Lung (tissue), 4 donors: ENCODE measurements around the genes PPP1CA and GSTP1.

DNA sequence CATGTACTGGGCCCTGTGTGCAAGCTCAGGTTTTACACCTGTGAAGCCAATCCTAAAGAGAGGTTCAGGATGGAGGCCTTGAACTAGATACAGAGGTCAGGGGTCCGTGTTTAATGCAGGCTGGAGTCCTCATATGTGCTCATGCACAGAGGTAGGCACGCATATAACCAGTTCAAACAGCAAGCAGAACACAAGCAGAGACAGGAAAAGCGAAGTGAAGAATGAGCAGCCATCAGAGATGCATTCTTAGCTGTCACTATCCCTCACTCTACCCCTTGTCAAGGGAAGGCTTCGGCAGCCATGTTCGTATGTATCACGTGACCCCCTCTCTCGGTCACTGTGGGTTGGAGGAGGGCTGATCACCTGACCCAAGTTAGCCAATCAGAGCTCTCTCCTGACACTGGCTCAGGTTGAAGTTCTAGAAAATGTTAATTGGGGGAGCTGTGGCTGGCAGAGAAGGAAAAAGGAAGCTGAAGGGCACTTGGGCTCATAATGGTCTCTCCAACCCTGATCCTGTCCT, 16.5 kb upstream of the SYT12 start:
- PRO-cap, result no peak
- RAMPAGE, long total RNA, result no peak
- RRBS, result no CpG with 5 or more reads among the region's 7 CpGs

- PRO-cap, result no peak
- RAMPAGE, long total RNA, result no peak
- RRBS, result no CpG with 5 or more reads among the region's 2 CpGs
Measured at GRCh38 chr11:67181536-67181944, 62.5 kb downstream of the KDM2A start.

DNA sequence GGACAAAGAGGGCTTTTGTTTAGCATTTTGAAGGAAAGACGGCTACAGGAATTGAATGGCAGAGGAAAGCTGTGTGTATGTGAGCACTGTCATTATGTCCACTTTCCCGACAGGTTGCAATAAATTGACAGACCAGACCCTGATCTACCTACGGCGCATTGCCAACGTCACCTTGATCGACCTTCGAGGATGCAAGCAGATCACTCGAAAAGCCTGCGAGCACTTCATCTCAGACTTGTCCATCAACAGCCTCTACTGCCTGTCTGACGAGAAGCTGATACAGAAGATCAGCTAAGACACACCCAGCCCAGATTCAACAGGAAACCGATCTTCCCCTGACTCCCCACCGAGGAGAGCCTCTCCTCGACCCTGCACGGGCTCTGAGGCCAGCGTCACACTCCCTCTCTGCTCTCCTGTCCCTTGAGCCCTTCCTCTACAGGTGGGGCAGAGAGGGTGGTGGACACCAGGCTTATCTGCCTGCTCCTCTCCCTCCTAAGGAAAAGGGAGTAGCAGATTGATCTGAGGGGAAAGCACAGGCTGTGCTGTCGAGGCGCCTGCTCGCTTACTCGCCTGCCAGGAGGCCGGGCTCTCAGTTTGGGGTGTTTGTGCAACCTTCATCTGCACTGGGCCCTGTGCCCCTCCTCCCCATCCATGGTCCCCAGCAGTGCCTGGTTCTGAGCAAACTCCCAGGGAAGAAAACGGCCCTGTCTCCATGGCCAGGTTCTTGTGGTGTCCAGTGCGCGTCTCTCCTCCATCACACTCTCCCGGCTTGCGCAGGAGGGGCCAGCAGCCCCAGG, 11.3 kb upstream of the GRK2 start:
- PRO-cap, result no peak
- RAMPAGE, long total RNA, result no peak
- RRBS, result no CpG with 5 or more reads among the region's 25 CpGs

DNA sequence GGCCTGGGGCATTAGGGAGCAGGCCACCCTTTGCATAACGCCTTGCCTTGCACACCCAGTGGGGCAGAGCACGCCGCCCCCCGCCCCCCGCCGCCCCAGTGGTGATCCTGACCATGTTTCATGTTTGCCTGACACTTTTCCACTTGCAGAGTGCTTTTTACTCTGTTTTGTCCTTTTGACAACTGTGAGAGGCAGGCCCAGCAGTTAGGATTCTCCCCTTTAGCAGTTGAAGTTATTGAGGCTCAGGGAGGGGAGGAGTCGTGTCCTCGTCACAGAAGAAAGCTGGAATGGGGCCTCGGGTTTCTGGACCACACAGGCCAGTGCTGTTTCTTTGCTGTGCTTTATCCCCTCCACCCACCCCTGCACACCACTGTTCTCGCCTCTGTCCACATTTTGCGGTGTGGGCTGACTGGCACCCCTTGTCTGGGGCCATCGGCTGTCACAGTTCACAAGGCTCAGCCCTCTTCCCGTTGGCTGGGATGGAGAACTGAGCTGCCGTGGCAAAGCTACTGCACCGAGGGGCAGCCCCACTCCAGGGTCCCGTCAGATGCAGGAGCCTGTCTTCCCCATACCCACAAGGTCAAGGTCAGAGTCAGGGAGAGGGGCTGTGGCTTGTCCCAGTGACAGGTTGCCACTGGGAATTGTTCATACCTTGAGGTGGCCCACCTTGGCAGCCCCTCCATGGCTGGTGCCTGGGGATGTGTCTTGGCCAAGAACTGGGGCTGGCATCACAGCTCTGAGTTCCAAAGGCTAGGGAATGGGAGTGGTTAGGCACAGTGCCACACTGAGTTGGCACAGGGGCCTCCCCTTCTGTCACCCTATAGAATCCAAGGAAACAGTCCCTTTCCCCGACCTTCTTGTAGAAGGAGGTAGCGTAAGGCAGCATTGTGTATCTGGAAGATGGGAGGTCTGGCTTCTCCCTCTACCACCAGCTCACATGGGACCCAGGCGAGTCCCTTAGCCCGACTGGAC, 3.1 kb downstream of the GRK2 start:
- PRO-cap, result no peak
- RAMPAGE, long total RNA, result no peak
- RRBS, result no CpG with 5 or more reads among the region's 20 CpGs

GRCh38 chr11:67291422-67292481, 2.6 kb downstream of the ANKRD13D start:
- PRO-cap, result no peak
- RAMPAGE, long total RNA, result no peak
- RRBS, result no CpG with 5 or more reads among the region's 35 CpGs

DNA sequence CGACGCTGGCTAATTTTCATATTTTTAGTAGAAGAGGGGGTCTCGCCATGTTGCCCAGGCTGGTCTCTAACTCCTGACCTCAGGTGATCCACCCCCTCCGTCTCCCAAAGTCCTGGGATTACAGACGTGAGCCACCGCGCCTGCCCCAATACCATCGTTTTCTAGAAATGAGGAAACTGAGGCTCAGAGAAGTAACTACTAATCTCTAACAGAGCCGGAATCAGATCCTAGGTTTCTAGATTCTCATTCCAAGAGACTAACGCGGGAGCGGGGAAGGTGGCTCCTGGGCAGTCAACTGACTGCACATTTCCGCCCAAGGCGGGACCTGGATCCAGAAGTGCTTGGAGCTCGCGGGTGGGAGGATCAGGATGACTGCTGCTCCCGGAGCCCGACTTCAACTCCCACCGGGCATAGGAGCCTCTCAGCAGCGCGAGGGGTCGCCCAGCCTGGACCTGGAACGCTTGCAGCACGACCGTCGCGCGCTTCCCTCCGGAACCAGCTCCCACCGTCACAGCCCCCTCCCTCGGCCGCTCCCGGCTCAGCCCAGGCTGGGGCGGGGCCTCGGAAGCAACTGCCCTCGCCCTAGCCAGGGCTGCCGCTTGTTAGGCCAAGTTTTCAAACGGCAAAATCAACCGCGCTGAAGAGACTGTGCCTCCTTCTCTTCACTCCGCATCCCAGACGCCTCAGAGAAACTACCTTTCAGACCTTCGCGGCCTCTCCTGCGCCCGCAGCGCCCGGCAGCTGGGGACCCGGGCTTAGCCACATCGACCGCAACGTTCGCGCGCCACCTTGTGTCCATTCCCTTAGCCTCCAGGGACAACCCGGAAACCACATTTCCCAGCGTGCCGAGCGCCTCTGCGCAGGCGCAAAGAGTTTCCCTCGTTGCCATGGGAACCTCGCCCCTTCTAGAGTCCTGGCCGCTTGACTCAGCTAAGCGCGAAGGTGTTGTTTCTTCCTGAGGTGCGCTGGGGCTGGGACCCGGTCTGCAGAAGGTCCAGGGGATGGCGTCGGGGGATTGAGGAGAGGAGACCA, 13.9 kb downstream of the SSH3 start:
- PRO-cap, result unidirectional peak, minus-strand start at position 512 of the sequence
- RAMPAGE, long total RNA, result no peak
- RRBS, result 1% methylated on average over 26 of the region's 70 CpGs

- PRO-cap, result no peak
- RAMPAGE, long total RNA, result no peak
- RRBS, result no CpG with 5 or more reads among the region's 7 CpGs
Measured at GRCh38 chr11:67345069-67345647, 8.2 kb downstream of the POLD4 start.

- PRO-cap, result no peak
- RAMPAGE, long total RNA, result no peak
- RRBS, result no CpG with 5 or more reads among the region's 5 CpGs
Measured at GRCh38 chr11:67374886-67375507, 1.6 kb upstream of the CLCF1 start.

DNA sequence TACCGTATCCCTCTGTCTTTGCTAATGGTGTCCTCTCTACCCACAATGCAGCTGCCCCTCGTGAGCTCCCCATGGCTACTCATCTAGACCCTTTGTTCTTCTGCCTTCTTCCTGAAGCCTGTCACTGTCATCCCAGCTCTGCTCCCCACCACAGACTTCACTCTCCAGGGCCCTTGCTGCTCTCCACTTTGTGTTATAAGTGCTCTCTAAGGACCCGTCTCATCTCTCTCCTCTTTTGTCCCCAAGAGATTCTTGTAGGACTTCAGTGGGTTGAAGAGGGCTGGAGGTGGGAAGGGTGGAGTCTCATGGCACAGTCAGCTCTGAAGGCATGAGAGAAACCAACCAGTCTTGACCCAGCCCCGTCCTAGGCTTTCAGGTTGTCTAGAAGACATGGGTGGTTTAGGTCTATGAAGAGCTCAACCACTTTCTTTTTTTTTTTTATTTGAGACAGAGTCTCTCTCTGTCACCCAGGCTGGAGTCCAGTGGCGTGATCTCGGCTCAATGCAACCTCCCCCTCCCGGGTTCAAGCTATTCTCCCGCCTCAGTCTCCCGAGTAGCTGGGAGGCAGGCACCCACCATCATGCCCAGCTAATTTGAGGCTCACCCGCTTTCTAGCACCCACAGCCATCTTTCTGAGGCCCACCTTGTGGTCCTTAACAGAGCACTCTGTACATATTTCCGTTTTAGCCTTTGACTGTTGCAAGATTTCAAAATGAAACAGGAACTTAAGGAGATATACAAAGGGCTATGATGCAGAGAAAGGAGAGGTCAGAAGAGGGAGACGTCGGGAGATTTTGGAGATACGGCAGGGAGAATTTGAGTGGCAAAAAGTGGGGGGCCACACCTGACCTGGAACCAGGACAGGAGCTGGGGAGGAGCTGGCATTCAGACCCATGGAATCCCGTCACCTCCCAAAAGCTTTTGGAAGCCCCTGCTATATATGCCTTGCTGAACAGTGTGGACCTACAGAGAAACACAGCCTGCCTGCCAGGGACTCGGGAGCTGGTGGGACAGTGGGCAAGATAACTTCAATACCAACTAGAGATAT, 7.7 kb upstream of the CLCF1 start:
- PRO-cap, result no peak
- RAMPAGE, long total RNA, result no peak
- RRBS, result no CpG with 5 or more reads among the region's 16 CpGs

DNA sequence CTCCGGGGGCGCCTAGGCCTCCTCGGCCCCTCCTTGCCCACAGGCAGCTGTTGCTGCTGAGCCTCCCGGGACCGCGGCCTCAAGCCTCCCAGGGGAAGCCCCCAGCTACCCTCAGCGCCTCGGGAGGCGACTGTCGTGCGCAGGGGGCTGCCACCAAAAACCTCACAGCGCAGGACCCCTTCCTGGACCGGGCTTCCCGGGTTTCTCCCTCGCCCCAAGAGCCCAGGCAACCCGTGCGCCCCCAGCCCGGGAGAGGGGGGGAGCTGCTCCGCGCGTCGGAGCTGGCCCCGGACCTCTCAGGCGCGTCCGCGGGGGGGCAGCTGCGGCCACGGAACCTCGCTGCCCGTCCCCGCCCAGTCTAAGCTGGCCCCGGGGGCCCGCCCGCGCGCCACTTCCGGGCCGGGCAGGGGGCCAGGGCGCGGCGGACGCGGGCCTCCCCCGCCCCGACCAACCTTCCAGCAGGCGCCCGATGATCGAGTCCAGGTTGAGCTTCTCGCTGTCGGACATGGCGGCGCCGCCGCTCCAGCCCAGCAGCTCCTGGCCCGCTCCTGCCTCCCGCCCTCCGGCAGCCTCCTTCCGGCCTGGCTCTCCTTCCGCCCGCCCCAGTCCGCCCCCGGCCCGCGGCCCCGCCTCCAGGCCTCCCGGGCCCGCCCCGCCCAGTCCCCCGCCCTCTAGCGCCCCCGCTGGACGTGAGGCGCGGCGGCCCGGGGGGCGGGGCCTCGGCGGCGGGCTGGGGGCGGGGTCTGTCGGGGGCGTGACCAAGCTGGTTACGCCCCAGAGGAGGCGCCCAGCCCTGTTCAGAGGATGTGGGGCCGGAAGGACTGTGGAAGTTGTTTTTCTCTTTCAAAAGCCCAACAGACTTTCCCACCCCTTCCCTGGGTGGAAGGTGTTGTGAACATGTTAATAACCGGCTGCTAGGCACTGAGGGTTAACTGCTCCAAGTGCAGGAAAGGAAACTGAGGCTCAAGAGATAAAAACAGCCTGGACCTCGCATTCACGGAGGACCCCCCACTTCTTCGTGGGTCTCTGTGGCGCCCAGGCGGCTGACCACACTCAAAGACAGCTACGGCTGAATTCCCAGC, at the start of gene PPP1CA:
TSS of gene PPP1CA (minus strand) at position 583 of the 1,082 bp plus-strand sequence.
- PRO-cap, result bidirectional peak, plus-strand start at position 391 of the sequence, minus-strand start at position 308 of the sequence; bidirectional peak, plus-strand start at position 800 of the sequence, minus-strand start at position 583 of the sequence
- RAMPAGE, long total RNA, result start-site peak on the minus strand centred at position 555 of the sequence, 63 bp wide, 739 and 126 reads in 2 replicates
- RRBS, result under 1% methylated on average over 47 of the region's 94 CpGs

GRCh38 chr11:67404537-67405169, 770 bp downstream of the TBC1D10C start:
- PRO-cap, result no peak
- RAMPAGE, long total RNA, result no peak
- RRBS, result 33% methylated on average over 4 of the region's 10 CpGs

DNA sequence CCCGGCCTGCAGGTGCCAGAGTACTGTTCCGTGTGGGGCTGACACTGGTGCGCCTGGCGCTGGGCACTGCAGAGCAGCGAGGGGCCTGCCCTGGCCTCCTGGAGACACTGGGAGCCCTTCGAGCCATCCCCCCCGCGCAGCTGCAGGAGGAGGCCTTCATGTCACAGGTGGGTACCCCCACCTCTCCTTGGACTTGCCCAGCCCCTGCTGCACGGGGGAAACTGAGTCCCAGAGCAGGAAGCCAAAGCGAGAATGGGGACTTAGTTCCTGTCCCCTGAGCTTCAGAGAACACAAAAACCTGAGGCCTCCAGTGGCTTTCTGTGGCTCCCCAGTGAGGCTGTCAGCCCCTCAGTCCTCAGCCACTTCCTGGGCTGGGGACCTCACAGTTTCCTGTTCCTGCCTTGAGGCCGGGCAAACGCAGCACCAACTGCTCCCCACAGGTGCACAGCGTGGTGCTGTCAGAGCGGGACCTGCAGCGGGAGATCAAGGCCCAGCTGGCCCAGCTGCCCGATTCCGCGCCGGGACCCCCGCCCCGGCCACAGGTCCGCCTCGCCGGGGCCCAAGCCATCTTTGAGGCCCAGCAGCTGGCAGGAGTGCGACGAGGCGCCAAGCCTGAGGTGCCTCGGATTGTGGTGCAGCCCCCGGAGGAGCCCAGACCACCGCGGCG, 5.2 kb downstream of the TBC1D10C start:
- PRO-cap, result no peak
- RAMPAGE, long total RNA, result no peak
- RRBS, result 28% methylated on average over 12 of the region's 32 CpGs

DNA sequence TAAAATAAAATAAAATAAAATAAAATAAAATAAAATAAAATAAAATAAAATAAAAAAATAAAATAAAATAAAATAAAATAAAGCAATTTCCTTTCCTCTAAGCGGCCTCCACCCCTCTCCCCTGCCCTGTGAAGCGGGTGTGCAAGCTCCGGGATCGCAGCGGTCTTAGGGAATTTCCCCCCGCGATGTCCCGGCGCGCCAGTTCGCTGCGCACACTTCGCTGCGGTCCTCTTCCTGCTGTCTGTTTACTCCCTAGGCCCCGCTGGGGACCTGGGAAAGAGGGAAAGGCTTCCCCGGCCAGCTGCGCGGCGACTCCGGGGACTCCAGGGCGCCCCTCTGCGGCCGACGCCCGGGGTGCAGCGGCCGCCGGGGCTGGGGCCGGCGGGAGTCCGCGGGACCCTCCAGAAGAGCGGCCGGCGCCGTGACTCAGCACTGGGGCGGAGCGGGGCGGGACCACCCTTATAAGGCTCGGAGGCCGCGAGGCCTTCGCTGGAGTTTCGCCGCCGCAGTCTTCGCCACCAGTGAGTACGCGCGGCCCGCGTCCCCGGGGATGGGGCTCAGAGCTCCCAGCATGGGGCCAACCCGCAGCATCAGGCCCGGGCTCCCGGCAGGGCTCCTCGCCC, at the start of gene GSTP1:
TSS of gene GSTP1 (plus strand) at position 489 of the 623 bp plus-strand sequence.
- PRO-cap, result bidirectional peak, plus-strand start at position 492 of the sequence, minus-strand start at position 243 of the sequence
- RAMPAGE, long total RNA, result start-site peak on the plus strand centred at position 492 of the sequence, 10 bp wide, 12,902 and 538 reads in 2 replicates
- RRBS, result 2% methylated on average over 11 of the region's 57 CpGs

DNA sequence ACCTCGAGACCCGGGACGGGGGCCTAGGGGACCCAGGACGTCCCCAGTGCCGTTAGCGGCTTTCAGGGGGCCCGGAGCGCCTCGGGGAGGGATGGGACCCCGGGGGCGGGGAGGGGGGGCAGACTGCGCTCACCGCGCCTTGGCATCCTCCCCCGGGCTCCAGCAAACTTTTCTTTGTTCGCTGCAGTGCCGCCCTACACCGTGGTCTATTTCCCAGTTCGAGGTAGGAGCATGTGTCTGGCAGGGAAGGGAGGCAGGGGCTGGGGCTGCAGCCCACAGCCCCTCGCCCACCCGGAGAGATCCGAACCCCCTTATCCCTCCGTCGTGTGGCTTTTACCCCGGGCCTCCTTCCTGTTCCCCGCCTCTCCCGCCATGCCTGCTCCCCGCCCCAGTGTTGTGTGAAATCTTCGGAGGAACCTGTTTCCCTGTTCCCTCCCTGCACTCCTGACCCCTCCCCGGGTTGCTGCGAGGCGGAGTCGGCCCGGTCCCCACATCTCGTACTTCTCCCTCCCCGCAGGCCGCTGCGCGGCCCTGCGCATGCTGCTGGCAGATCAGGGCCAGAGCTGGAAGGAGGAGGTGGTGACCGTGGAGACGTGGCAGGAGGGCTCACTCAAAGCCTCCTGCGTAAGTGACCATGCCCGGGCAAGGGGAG, 461 bp downstream of the GSTP1 start:
- PRO-cap, result unidirectional peak, minus-strand start at position 369 of the sequence; unidirectional peak, minus-strand start at position 400 of the sequence
- RAMPAGE, long total RNA, result no peak
- RRBS, result 2% methylated on average over 19 of the region's 44 CpGs

DNA sequence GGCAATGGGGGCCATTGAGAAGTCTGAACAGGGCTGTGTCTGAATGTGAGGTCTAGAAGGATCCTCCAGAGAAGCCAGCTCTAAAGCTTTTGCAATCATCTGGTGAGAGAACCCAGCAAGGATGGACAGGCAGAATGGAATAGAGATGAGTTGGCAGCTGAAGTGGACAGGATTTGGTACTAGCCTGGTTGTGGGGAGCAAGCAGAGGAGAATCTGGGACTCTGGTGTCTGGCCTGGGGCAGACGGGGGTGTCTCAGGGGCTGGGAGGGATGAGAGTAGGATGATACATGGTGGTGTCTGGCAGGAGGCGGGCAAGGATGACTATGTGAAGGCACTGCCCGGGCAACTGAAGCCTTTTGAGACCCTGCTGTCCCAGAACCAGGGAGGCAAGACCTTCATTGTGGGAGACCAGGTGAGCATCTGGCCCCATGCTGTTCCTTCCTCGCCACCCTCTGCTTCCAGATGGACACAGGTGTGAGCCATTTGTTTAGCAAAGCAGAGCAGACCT, 2.2 kb downstream of the GSTP1 start:
- PRO-cap, result no peak
- RAMPAGE, long total RNA, result no peak
- RRBS, result no CpG with 5 or more reads among the region's 4 CpGs

GRCh38 chr11:67652564-67652953, 2.0 kb upstream of the ACY3 start:
- PRO-cap, result no peak
- RAMPAGE, long total RNA, result no peak
- RRBS, result no CpG with 5 or more reads among the region's 6 CpGs

DNA sequence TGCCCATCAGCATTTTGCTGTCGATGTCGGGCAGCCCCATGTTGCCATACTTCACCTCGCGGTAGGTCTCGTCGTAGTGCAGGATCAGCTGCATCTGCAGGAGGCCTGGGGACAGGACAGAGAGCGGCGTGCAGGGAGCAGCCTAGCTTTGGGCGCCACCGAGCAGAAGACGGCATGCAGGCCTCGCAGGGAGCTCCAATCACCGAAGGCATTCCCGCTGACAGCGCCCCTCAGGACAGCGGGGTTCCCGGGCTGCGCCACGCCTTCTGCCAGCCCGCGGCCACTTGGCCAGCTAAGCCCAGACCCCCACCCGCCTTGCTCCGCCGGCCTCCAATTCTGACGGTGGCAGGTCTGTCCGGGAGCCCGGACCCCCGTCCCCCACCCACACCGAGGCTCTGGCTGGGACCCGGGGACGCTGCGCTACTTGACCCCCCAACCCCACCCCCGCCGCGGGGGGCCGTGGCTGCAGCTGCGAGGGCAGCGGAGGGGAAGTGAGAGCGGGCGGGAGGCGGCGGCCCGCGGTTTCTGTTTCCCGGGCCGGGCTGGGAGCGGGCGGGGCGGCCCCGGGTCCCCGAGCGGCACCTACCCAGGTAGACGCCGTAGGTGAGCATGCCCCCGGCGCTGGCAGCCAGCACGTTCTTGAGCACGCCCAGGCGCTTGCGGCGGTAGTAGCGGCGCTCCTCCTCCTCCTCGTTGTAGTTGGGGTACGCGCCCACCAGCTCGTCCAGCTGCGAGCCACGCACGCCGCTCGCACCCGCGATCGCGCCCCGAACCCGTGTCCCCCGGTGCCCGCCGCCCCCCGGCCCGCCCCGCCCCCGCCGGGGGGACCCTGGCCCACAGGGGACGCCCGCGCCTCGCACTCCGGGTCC, 592 bp downstream of the UNC93B1 start:
- PRO-cap, result no peak
- RAMPAGE, long total RNA, result no peak
- RRBS, result 5% methylated on average over 32 of the region's 91 CpGs

DNA sequence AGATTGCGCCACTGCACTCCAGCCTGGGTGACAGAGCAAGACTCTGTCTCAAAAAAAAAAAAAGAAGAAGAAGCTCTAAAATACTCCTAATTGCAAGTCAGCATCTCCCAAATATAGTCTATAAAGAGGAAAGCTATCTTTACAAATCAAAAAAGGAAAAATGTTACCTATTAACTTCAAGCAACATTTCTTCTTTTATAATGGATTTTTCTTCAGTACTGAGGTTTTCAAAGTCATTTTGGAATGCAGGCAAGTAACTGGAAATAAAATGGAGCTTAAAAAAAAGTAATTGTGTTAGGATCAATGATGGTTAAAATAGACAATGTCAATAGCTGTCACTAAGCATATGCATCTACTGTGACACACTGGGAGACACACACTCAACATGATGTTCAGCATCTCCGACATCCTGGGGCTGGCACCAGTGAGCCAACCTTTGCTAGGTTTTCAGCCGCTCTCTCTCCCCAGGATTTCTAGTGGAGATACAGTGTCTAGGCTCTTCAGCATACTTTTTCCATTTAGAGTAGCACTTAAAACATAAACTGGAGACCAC, 25.6 kb downstream of the TCIRG1 start:
- PRO-cap, result no peak
- RAMPAGE, long total RNA, result no peak
- RRBS, result no CpG with 5 or more reads among the region's 3 CpGs

DNA sequence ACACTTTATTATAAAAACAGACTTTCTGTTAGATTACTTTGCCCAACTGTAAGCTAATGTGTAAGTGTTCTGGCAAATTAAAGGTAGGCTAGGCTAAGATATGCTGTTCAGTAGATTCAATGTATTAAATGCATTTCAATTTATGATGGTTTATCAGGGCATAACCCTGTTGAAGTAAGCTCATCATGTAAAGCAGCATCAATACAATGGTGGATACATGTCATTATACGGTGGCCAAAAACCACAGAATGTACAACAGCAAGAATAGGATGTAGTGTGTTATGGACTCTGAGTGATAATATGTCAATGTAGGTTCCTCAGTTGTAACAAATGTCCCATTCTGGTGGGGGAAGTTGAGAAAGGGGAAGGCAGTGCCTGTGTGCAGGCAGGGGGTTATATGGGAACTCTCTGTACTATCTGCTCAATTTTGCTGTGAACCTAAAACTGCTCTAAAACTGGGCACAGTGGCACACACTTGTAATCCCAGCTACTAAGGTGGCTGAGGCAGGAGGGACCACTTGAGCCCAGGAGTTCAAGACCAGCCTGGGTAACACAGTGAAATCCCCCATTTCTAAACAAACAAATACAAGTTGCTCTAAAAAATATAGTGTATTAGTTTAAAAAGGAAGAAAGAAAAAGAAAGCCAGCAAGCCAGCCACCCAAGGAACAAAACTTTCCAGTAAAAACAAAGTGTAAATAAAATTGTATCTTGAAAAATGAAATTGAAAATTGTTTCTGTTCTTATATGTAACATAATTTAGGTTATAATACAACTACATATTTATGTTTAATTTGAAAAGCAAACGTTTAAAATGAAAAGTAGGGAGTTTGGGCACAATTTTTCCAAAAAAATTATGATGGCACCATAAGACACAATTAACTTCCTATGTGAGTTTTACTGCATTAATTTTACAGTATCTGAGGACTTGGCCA, 5.8 kb downstream of the CHKA start:
- PRO-cap, result no peak
- RAMPAGE, long total RNA, result no peak
- RRBS, result no CpG with 5 or more reads among the region's 2 CpGs

DNA sequence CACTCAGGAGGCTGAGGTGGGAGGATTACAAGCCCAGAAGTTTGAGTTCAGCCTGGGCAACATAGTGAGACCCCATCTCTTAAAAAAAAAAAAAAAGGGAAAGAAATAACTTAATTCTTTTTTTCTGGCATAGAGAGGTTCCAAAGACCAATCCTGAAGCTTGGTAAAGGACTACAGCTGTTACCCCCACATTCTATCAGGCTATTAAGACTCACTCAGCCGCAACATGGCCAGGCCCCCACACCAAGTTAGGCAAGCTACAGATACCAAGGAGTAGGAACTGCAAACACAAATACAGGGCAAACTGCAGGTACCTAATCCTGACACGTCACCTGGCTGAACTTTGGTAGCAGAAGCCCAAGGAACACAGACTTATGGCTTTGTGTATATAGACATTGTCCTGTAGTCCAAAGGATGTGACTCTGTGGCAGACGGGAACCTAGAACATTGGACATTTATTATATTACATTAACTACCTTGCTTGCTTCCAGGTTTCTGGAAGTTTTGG, 1.2 kb downstream of the C11orf24 start:
- PRO-cap, result no peak
- RAMPAGE, long total RNA, result no peak
- RRBS, result no CpG with 5 or more reads among the region's 3 CpGs